Monocyte (primary cell): Measurements from ENCODE around the genes ADNP and KCNG1.

GRCh38 chr20:50893536-50894107 is 37.6 kb downstream of the ADNP start:
- PRO-cap, 2 experiments = no peak in any of the 2 experiments

DNA sequence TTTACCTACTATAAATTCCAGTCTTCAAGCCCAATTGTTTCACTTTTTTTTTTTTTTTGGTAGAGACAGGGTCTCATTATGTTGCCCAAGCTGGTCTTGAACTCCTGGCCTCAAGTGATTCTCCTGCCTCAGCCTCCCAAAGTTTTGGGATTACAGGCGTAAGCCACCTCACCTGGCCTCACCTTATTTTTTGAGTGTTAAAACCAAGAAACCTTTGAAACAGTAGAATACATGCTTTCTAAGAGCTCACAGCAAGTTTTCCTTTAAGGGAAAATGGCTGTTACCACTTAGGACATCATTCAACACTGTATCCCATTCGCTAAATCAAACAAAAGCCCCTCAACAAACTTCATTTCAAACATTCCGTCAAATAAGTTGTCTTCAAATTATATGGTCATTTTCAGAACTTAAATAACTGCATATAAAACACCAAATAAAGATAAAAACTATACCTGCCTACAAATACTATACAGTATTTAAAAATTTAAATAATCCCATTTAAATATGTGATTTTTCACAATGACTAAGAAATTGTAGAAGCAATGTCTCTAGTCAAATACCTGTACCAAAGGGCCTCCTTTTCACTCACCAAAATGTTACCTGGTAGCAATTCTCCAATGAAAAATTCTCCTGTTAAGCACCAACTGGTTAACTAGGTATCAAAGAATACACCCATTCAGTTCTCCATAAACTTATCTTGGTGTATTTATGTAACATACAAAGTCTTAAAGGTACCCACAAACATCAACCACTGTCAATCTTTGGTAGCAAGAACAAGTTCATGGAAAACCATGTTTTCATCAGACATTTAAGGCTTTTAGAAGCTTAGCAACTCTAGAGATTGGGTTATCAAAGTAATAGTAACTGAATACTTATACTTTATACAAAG is 3.5 kb downstream of the ADNP start:
- PRO-cap, 2 experiments = no peak in any of the 2 experiments

- PRO-cap, 2 experiments = peak in 2 of 2 experiments; most common plus-strand start chr20:50930877 (in 2); most common minus-strand start chr20:50931379 (in 2)
Observed at GRCh38 chr20:50930788-50931549, at the start of gene ADNP. TSS of gene ADNP (minus strand) at chr20:50931437.

DNA sequence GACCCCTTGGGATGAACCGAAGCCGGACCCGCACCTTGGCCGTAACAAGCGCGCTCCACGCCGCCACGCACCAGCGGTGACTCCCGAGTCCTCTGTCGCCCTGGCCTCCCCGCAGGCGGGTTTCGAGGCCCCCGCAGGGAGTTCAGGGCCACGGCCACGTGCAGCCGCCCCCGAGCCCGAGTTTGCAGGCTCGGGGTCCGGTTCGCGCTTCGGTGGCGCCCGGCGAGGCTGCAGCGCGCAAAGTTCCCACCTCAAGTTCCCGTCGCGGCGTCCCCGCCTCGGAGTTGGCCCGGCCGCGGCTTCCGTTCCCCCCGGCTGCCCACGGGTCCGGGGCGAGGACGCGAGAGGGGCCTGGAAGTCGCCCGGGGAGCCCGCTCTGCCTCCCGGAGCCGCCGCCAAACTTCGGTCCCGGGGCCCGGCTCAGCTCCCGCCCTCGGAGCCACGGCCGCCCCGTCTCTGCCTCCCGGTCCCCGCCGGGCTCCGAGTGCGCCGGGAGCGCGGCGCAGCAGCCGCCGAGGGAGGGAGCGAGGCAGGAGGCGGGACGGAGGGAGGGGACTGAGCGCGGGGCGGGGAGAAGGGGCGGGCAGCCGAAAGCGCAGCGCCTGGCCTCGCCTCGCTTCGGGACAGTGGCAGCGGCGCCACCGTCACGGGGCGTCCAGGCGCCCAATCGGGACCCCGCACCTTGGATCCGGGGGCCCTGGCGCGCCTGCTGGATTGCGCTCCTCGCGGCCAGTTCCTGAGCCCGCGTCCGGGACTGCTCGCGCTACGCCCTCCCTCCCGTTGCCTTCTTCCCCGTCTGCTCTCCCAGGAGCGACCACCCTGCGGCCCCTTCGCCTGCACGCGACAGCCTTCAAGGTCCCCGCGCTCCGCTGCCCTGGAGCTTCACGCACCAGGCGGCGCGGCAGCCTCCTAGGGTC is at the start of gene KCNG1:
TSS of gene KCNG1 (minus strand) at position 488 of the 917 bp plus-strand sequence.
- PRO-cap, 2 experiments = no peak in any of the 2 experiments

DNA sequence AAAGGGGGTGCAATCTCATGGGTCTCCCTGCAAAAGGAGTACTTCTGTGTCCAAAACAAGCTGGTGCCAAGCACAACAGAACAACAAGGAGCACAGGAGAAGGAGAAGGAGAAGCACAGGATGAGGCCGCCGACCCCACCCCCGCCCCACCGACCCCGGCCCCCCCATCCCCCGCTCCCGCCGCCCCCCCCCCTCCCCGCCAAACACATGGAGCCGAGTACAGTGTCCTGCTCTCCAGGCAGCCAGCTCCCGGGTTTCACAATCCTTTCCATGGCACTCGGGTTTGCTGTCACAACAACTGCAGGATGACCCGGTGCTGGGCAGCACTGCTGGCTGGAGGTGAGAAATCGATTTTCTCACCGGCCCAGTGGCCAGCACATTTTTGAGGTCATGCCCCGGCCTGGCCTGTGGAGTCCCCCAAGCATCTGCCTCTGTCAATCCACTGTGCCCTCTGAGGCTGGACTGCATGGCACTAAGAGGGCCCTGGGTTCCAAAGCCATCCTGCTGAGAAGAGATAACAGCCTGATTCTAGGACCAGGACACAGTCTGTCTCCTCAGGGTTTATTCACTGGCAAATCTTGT is 129.6 kb downstream of the NFATC2 start:
- PRO-cap, 2 experiments = no peak in any of the 2 experiments

GRCh38 chr20:51457178-51457749 is 85.3 kb downstream of the NFATC2 start:
- PRO-cap, 2 experiments = no peak in any of the 2 experiments

GRCh38 chr20:51491906-51493238 is 50.1 kb downstream of the NFATC2 start:
- PRO-cap, 2 experiments = no peak in any of the 2 experiments

GRCh38 chr20:51493306-51493666 is 49.2 kb downstream of the NFATC2 start:
- PRO-cap, 2 experiments = no peak in any of the 2 experiments

GRCh38 chr20:51500198-51500737 is 42.3 kb downstream of the NFATC2 start:
- PRO-cap, 2 experiments = no peak in any of the 2 experiments

DNA sequence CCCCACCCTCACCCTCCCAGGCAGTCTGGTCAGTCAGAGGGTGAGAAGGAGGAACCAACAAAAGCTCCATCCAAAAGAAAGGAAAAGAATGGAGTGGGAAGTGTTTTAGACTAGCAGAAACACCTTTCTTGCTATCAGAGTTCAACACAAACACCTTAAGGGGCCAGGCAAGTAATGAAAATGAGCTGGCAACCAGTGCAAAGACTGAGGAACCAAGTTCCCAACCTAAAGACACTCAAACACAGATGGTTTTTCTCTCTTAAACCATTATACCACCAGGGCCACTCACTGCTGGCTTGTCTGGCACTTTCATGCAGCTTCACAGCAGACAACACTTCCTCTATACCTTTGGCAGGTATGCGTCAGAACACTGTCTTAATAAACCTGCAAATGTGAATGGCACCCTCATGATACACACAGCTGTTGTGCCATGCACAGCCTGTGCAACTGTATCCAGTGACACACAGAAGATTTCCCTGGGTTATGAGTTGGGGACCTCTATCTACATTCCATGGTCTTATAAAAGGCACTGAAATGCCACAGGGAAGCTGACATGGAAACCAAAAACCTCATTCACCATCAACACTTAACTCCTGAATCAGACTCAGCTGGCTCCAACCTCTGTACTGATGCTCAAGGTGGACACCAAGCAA is 41.6 kb downstream of the NFATC2 start:
- PRO-cap, 2 experiments = no peak in any of the 2 experiments

GRCh38 chr20:51522951-51523907 is 19.3 kb downstream of the NFATC2 start:
- PRO-cap, 2 experiments = no peak in any of the 2 experiments

- PRO-cap, 2 experiments = no peak in any of the 2 experiments
Observed at GRCh38 chr20:51525549-51526591, 16.6 kb downstream of the NFATC2 start.

GRCh38 chr20:52105973-52106683 is 85.5 kb downstream of the ZFP64 start:
- PRO-cap, 2 experiments = no peak in any of the 2 experiments

DNA sequence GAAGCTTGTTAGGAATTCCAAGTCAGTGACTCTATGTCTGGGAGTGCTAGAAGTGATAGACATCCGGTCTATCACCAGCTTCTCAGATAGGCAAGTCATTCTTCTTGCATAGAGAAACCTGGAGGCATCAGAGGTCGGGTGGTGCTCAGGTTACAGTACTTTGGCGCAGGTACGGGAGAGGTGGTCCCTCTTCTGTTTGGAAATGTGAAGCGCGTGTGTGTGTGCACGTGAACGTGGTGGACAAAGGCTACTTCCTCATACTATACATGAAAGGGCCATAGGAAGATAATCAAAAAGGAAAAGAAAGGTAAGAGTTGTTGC is 299.2 kb upstream of the ZFP64 start:
- PRO-cap, 2 experiments = no peak in any of the 2 experiments

DNA sequence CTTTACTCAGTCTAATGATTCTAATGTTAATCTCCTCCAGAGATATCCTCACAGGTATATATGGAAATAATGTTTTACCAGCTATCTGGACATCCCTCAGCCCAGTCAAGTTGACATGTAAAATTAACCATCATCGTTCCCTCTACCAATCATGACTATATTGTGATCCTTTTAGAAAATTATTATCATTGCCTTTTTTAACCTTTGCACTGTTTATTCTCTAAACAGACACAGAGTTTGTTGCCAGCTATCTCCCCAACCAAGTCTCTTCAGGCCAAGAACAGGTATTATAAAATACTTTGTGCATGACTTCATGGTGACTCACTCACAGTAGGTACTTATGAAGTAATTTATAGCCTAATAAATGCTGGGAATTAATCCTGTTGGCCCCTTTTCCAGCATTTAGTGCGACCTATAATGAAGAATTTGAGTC is 26.1 kb upstream of the TSHZ2 start:
- PRO-cap, 2 experiments = no peak in any of the 2 experiments

GRCh38 chr20:52948423-52948724 is 23.8 kb upstream of the TSHZ2 start:
- PRO-cap, 2 experiments = no peak in any of the 2 experiments

DNA sequence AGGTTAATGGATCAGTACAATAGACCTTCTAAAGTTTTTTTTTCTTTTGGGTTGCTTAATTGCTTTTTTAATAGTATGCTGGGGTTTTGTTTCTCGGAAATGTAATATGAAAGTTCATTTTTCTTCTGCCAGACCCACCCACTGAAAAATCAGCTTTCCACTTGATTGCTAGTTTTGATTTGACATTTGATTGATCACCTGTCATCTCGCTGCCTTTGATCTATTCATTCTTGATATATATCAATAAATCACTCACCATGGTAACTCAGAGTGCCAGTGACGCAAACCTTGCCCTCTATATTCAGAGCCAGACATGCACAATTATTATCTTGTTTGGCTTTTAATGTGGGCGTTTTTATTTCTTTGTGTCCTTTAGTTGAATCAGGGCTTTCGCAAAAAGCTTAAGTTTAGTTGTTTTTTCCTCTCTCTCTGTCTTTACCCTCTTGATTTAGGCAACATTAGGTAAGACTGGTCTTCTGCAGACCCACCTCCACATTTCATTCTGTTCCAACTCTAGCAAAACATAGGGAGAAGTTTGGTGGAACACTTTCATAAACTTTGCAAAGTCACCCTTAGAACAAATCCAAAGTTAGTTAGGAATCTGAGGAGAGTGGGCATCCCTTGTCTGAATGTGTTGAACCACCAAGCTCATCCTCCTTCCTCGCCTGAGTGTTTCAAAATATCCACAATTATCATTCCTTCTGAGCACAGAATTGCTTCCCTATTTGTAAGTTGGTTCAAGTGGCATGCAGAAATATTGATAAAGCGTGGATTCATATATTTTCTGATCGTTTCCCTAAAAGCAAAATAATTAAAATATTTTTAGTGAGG is 2.2 kb downstream of the TSHZ2 start:
- PRO-cap, 2 experiments = no peak in any of the 2 experiments

GRCh38 chr20:53000926-53001213 is 28.7 kb downstream of the TSHZ2 start:
- PRO-cap, 2 experiments = no peak in any of the 2 experiments

DNA sequence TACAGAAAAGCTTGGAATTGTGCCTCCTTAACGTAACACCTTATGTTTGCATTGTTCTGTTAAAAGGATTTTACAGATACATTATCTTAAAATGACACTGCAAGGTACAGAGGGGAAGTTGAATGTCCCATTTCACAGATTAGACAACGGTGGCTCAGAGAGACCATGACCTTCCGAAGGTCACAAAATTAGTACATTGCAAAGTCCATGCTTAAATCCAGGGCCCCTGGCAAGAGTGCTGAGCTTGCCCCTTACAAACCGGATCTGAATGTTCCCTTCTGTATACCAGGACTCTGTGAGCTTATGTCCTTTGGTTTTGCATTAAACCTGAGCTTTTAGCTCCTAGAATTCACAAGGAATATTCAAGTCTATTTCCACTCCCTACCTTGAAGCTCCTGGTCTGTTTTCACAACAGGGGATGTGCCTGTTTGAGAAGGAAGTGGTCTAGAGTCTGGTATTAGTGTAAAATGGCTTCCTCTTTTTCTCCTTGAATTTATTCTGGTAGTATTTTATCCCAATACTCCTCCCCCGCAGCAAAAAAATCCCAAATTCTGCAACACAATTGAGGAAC is 28.9 kb upstream of the ZNF217 start:
- PRO-cap, 2 experiments = no peak in any of the 2 experiments

- PRO-cap, 2 experiments = no peak in any of the 2 experiments
Observed at GRCh38 chr20:53711656-53712045, 118.0 kb upstream of the ZNF217 start.